ENCODE data around the gene ABLIM3.

DNA sequence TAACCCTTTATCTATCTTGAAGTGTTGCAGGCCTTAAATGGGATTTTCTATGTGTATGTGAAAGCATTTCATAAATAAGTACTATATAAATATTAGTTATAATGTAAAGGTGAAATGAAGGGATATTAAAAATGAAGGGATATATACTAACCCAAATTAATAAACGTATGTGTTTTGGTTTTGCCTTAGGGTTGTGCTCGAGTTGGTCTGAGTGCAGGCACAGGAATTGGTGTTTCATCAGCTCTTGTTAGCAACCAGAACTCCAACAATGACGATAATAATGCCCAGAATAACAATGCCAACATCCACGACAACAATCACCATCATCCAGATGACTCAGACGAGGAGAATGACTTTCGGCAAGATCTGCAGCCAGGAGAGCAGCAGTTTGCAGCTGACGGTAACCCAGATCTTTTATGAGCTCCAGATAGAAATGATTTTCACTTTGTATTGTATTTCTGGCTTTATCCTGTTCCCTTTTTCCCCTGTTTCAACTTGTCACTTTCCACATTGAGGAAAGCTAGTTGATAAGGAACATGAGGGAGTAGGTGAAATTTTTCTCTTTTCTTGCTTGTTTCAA, 33.1 kb downstream of the FBXO38 start:
- PRO-cap, result no peak

DNA sequence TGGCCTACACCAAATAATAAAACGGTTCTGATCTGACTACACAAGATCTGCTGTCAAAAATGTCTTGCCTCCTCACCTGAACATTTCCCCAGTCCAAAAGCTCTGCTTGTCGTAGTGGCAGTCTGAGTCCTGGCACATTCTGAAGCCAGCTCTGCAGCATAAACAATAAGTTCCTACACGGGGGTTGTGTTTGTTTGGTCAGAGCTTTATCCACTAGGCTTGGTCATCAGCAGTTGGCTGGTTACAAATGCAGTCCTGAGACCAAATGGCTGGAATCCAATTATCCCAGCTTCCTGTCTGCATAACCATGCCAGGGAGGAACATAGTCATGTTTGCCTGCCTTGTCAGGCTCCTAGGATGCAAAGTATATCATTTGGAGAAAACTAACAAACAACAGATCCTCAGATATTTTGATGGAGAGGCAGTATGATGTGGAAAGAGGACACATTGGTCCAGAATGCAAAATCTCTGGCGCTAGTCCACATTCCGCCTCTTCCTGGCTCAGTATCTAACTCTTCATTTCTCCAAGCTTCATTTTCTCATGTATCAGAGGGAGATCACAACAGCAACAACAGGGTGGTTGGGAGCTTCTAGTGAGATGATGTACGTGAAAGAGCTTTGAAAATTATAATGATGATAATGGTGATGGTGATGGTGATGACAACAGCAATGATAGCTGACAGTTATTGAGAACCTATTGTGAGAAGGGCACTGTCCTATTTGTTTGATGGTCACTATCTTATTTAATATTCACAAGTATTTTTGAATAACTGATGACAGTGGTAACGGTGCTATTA, 85.8 kb downstream of the FBXO38 start:
- PRO-cap, result no peak

GRCh38 chr5:148831316-148832165, 5.1 kb downstream of the ADRB2 start:
- PRO-cap, result no peak

DNA sequence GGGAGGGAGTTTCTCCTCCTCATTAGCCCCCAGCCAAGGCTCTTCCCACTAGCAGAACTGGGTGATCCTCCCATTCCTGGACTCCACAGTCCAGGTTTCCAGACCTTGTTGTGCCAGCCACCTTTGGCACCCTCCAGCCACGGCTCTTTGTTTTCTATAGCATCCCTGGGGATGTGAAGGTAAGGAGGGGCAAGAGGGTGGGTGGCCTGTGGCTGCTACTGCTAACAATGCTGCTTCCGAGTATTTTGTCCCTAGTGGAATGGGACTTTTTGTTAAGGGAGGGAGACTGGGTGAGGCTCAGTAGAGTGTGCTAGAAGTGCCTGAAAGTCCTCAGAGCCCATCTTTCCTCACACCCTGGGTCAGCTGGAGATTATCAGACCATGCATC, 94.5 kb downstream of the ADRB2 start:
- PRO-cap, result no peak

- PRO-cap, result no peak
Observed at GRCh38 chr5:148956570-148957087, 106.2 kb downstream of the SH3TC2 start.

DNA sequence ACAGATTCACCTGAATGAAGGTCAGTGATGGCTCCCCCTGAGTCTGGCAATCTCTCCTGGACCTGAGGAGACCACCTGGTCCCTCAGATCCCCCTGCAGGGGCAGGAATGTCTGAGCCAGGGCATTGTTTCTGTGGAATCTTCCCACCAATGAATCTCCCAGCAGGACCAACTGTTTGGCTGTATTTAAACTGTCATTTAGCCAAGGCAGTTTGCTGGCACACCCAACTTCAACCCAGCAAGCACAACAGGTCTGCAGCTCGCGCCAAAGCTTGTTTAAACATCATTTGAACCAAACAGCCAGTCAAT, 92.6 kb downstream of the SH3TC2 start:
- PRO-cap, result no peak

DNA sequence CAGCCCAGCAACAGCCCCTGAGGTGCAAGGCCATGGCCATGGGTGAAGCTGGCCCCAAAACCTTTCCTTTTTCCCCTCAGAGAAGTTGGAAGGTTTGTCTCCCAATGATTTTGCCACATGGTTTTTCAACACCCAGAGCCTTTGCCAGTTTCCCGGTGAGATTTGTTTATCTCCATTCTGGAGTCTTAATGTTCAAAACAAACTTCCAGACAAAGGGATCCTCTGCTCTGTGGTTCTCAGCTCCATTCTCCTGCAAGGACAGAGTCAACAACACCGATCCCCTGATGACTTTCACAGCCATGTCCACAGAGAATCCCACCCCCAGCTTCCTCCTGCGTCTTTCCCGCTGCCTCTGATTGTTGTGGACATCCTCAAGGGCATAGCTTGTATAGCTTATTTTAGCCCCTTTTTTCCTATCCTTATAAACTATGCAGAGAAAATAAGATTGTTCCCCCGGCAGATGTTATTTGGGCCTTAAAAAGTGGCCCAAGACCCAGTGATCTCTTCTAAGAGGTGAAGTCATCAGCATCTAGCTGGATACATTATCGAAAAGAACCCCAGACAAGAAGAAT, 3.1 kb upstream of the ABLIM3 start:
- PRO-cap, result no peak

GRCh38 chr5:149141284-149141997, at the start of gene ABLIM3:
Gene ABLIM3, plus strand, starts transcription at chr5:149141493.
- PRO-cap, result no peak

DNA sequence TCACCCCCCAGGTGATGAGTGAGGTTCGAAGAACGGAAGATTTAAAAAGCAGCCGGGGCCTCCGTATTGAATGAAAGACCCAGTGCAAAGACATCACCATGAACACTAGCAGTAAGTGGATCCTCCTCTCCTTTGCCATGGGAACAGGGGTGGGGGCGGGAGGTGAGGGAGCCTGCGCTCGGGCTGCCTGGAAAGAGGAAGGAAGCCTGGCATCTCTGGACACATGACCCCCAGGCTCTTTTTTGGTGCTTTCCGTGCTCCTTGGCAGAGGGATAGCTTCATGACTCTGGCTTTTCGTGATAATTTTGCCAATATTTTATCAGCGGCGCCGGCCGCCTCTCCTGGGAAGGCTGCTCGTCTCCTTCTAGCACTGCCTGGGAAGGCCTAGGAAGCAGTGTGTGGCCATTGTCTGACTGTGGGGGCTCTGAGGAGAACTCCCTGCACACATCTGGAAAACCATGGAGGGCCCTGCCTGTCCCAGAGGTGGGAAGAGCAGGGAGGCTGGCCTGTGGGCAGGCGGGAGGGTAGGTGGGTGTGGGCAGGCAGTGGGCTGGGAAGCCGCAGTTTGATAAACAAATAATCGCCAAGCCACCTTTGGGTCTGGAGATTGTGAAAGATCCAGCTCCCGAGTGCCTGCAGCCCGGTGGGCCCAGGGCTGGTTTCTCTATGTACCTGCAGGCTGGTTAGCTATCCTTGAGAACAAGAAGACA, 860 bp downstream of the ABLIM3 start:
- PRO-cap, result no peak

- PRO-cap, result no peak
Observed at GRCh38 chr5:149150341-149150680, 9.0 kb downstream of the ABLIM3 start.

DNA sequence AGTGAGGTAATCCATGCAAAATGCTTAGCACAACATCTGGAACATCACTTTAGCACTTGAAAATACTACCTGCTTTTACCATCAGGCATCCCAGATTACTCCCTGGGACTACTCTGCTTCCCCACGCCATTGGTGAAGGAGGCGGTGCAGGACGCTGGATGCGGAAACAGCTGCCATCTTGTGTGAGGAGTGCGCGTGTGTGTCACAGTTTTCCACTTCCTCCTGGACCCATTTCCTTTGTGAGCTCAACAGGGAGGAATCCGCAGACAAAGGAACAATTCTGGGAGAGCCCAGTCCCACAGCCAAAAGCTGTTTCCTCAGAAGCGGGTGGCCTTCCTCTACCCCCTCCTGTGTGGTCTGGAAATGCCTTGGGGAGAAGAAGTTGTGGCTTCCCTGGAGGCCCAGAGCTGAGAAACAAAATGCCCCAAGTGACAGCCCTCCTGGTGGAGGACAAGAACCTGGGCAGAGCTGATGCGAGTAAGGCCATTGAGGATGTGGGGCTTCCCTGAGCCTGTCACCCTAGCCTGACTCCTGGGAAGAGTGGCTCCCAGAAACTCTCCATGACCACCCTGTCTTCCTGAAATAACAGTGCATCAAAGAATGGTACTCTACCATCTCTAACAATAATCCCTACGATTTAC, 16.9 kb downstream of the AFAP1L1 start:
- PRO-cap, result no peak

GRCh38 chr5:149329599-149329984, 15.7 kb upstream of the GRPEL2 start:
- PRO-cap, result no peak

- PRO-cap, result no peak
Observed at GRCh38 chr5:149344755-149345106, 568 bp upstream of the GRPEL2 start.

- PRO-cap, result no peak
Observed at GRCh38 chr5:149345828-149346532, 681 bp downstream of the GRPEL2 start.

GRCh38 chr5:149355438-149356257, 2.2 kb upstream of the PCYOX1L start:
- PRO-cap, result no peak

GRCh38 chr5:149358793-149359466, 1.1 kb downstream of the PCYOX1L start:
- PRO-cap, result no peak

DNA sequence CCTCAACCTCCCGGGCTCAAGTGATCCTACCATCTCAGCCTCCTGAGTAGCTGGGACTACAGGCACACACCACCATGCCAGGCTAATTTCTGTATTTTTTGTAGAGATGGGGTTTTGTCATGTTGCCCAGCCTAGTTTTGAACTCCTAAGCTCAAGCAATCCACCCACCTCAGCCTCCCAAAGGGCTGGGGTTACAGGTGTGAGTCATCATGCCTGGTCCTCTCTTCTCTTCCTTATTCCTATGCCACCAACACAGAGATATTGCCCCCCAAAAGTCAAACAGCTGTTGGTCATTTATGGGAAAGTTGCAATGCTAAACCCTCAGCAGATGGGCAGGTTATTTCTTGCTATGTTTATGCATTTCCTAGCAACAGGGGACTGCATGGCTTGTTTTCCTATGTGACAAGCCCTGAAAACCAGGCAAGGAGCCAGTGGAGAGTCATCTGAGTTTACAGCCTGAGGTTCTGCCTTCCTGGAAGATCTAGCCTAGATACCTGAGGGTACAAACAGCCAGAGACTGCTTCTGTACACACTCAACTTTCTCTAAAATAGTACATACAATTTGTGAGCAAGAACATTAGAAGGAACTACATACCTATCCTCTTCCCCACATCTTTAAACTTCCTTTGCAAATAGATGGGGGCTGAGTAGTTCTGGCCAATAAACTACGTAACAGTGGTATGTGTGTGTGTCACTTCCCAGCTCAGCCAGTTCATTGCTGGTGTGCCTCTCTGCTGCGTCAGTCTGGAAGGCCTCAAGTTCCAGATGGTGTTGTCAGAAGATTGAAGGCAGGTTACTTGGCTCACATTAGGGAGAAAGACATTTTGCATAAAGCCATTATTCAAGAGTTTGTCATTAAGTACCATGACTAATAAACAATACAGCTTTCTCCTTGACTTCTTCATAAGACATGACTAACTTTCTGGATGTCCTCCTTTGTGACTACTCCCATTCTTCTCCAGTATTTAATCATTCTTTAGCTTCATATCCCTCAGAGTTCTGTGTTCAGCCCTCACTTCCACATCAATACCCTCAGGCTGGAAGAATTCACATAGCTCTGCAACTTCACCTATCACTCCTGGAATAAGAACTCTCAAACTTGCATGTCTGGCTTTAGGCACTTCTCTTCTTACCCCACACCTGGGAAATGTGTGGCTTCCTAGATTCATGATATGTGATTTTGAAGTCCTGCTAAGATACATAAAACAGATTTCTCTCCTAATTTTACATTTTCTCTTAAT, 65.3 kb downstream of the CSNK1A1 start:
- PRO-cap, result unidirectional peak, plus-strand start at position 994 of the sequence

DNA sequence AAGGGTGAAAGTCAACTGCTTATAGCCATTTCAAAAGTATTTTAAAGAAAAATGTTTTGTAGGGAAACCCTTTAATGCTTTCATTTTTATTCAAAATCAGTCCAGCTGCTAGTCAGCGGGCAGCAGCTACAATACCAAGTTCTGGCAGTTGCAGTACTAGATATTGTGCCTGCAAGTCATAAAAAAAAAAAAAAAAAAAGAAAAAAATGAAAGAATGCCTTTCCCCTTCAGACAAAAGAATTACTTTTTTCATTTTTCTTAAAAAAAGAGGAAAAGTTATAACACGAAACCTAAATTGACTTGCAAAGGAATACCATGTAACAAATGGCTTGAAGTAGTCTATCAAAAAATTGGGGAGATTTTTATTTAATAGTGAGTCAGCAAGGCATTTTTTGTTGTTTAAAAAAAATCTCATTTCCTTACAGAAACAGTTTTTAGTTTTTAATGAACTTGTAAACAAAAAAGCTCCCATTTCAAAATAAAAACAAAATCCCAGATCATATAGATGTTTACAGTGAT, 55.6 kb downstream of the CSNK1A1 start:
- PRO-cap, result no peak

GRCh38 chr5:149496084-149497359, 54.7 kb downstream of the CSNK1A1 start:
- PRO-cap, result no peak

DNA sequence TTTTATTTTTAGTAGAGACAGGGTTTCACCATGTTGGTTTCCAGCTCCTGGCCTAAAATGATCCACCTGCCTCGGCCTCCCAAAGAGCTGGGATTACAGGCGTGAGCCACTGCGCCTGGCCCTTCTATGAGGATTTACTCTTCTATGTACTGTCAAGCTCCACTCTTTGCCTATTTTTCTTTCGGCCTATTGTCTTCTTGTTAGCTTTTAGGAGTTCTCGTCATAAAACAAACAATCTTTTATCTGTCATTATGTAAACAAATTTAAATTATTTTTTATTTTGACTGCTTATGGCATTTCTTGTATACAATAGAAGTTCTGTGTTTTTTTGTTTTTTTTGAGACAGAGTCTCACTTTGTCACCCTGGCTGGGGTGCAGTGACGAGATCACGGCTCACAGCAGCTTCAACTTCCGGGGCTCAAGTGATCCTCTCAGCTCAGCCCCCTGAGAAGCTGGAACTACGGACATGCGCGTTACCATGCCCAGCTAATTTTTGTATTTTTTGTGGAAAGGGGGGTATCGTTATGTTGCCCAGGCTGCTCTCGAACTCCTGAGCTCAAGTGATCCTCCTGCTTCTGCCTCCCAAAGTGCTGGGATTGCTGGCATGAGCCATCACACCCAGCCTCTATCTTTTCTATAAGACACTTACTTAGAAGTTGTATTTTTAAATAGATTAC, 29.3 kb downstream of the CSNK1A1 start:
- PRO-cap, result no peak

Measured in peritoneum (tissue), 1 donor.